CD14-positive monocyte (primary cell): ENCODE data around the genes ARMS2 and PSTK.

- CAGE, long polyA plus RNA = no peak
Observed at GRCh38 chr10:121976592-121977159, 1.7 kb upstream of the NSMCE4A start.

- CAGE, long polyA plus RNA = no peak
Observed at GRCh38 chr10:121994338-121995079, 5.5 kb downstream of the TACC2 start.

- CAGE, long polyA plus RNA = no peak
Observed at GRCh38 chr10:122126579-122127728, 138.0 kb downstream of the TACC2 start.

DNA sequence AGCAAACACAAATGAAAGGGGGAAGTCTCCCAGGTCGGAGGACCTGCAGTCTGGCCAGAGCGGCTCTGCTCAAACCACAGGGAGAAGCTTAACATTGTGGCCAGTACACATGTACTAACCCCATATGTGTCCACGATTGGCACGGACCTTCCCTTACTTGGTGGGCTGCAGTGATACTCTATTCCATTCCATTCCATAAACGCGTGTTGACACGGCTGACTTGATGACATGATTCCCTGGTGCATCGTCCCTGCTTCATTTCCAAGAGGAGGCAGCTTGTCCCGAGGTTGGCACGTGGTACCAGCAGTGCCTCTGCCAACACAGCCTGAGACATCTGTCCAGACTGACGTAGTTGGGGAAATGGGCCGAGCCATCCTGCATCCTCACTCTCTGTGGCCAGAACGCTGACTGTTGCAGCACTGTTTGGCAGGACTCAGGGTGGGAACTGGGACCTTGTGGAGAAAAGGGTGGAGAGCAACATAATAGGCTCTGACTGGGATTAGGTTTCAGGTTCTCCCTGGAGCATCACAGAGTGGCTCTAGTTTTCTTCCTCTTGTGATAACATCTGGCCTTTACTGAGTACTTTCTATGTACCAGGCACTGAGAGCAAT lies 118.6 kb upstream of the BTBD16 start:
- CAGE, long polyA plus RNA = no peak

DNA sequence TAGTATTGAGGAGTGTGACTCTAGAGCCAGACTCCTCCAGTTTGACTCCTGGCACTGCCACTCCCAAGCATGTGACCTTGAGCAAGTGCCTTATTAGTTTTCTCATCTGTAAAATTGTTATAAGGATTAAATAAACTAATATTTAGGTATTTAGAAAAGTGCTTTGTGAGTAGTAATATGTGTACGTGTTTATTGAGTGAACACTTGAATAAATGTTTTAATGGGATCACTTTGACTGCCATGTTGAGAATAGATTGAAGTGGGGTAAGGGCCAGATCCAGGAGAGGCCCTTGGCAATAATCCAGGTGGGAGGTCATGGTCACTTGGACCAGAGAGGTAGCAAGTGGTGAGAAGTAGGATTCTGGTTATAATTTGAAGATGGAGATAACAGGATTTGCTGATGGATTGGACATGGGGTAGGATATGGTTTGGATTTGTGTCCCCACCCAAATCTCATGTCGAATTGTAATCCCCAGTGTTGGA lies 6.4 kb downstream of the PLEKHA1 start:
- CAGE, long polyA plus RNA = no peak

- CAGE, long polyA plus RNA = no peak
Observed at GRCh38 chr10:122449284-122449629, 5.2 kb upstream of the ARMS2 start.

DNA sequence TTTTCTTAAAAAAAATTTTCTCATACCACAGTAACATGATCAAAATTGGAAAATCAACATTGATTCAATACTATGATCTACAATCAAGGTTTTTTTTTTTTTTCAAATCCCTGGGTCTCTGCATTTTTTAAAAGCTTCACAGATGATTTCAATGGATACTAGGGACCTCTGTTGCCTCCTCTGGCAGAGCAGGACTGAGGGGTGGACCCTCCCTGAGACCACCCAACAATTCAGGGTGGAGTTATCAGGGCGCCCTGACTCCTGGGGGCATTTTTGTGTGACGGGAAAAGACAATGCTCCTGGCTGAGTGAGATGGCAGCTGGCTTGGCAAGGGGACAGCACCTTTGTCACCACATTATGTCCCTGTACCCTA lies at the start of gene ARMS2:
TSS of gene ARMS2 (plus strand) at position 300 of the 373 bp plus-strand sequence.
- CAGE, long polyA plus RNA = no peak

DNA sequence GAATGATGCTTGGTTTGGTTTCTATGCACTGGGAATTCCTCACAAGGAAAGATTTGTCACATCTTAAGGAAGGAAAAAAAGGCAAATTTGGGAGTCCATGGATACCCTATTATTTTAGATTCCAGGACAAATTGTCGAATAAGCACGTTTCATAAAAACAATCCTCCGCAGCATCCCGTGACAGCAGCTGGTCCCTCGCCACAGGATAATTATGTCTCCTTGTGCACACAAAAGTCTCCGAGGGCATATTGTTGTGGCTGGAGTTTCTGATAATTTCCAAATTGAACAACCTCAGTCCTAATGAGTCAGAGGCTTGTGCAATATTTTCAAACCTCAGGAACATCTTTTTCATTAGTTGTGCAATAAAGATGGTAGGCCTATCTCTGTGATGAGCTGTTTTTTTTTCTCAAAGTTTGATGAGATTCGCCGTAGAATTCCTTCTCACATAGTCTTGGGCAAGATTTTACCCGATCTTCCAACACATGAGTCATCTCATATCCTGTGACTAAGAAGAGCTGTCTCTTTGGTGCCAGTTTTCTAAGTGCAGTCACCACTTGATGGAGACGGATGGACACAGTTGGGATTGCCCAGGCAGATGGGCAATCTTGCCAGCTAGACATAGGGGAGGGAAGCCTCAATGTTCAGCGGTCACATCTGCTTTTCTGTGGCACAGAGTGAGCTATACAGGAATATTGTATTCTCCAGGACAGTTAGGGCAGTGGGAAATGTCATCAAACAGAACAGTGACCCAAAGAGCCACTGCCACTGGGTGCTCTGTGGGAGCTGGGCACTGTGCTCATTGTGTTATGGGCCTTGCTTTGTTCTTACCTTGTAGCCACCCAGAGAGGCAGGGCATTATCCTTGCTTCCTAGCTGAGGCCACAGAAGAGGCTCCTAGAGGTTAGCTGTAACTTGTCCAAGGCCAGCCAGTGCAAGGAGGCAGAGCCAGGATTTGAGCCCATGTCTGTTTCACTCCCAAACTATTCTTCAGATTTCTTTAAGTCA lies 7.8 kb downstream of the HTRA1 start:
- CAGE, long polyA plus RNA = no peak

DNA sequence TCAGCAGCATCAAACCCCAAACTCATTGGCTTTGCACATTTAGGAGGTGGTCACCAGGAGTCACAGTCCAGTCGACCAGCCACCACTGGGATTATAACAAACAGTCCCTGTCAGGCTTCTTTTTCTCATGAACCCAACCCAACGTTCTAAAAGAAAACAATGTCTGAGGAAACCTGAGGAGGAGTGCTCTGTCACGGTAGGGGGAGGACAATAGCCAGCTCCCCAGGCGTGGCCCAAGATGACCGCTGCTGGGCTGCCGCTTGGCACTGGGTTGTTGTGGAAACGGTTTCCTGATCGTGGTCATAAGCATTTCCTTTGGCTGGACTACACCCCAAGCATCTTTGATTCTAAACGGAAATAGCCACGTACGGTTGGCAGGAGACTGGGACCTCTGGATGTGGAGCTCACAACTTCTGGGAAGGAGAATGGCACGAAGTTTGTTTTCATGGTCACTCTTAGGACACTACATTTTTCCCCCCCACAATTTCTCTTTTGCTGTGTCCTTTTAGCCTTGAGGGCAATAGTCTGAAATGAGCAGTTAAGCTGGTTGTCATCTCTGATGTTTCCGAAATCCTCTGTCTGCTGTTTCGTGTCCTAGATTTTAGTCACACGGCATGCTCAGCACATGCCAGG lies 30.3 kb upstream of the DMBT1 start:
- CAGE, long polyA plus RNA = no peak

- CAGE, long polyA plus RNA = no peak
Observed at GRCh38 chr10:122585912-122586321, 25.4 kb downstream of the DMBT1 start.

GRCh38 chr10:122639963-122640463 lies 32.6 kb upstream of the SPADH start:
- CAGE, long polyA plus RNA = no peak

DNA sequence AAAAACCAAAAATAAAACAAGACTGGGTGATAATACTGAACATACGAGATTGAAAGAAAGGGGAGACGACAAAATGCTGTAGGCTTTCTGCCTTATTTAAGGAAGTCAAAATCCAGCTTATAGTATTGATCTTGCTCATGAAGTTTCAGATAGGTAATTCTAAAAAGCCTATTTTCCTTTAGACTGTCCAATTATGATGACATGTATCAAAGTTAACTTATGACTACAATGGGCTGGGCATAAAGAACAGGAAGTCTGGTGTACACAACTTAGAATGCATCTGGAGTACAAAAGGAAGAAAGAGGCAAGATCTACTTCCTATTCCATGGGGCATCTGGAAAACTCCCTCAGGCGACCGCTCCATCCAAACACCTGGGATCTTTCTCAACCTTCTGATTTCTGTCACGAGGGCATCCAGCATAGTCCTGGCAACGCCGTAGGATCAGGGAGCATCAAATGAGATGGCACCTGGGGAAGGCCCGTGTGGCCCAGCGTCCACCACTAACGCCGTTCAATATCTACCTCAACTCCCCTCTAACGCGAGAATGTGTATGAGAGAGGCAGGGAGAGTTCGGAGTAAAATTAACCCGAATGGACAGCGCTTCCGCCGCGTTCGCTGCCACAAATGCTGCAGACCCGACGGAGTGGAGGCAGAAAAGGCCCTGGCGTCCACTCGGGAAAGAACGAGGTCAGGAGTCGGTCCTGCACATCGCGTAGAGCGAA lies 472 bp downstream of the FAM24B start:
- CAGE, long polyA plus RNA = no peak

DNA sequence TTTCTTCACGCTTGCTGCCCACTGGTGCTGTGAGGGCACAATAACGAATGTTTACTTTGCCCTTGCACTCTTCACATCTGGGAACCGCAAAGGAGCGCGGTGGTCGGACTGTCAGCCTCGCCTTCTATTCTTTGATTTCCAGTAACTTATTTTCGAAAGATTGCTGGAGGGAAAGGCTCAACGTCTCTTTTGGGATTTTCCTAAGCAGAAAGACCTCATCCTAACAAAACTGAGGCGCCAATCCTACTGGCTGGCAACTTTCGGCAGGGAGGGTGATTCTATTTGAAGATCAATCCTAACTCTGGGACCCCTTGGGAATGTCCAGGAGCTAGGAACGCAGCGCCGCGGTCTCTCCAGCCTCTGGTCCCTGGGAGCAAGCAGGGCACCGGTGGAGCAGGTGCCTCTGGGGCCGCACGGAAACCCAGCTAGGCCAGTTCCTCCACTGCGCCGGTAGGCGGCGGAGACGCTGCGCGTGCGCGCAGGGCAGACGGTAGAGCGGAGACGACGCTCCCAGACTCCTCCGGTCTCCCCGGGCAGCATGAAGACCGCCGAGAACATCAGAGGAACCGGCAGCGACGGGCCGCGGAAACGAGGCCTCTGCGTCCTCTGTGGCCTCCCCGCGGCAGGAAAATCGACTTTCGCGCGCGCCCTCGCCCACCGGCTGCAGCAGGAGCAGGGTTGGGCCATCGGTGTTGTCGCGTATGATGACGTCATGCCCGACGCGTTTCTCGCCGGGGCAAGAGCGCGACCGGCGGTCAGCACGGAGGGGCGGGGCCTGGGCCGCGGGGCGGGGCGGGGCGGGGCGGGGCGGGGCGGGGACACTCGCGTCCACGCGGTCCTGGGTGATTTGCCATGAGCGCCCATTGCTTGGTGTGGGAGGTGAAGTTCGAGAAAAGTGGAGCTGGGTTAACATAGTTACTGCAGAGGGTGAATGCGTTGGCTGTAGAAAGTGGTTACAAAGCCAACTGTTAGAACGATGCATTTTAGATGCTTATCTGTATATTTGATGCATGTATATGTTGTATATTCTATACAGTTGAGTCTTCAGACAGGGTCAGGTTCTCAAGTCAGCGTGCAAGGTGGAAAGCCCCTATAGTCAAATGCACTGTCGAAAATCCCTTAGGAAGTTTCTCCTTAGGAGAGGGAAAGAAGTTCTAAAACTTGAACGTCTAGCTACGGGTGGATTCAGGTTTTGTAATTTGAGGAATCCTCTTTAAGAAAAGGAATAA lies at the start of gene PSTK:
TSS of gene PSTK (plus strand) at position 460 of the 1,229 bp plus-strand sequence.
- CAGE, long polyA plus RNA = start-site peak on the plus strand centred at position 486 of the sequence, 58 bp wide, 299 and 150 reads in 2 replicates

DNA sequence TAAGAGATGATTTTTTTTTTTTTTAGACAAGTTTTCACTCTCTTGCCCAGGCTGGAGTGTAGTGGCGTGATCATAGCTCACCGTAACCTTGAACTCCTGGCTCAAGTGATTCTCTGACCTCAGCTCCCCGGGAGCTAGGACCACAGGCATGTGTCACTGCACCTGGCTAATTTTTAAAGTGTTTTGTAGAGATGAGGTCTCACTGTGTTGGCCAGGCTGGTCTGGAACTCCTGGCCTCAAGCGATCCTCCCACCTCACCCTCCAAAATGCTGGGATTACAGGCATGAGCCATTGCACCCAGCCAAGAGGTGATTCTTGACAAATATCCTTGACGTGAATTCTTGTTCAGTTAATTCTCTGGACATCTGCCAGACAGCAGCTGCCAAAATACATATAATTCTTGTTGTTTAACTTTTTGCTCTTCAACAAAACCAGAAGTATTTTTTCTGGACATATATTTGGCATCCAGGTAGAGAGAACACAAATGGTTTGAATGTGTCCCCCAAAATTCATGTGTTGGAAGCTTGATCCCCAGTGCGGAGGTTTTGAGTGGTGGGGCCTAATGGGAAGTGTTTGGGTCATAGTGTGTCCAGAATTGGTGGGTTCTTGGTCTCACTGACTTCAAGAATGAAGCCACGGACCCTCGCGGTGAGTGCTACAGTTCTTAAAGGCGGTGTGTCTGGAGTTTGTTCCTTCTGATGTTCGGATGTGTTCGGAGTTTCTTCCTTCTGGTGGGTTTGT lies 3.2 kb downstream of the ACADSB start:
- CAGE, long polyA plus RNA = no peak

DNA sequence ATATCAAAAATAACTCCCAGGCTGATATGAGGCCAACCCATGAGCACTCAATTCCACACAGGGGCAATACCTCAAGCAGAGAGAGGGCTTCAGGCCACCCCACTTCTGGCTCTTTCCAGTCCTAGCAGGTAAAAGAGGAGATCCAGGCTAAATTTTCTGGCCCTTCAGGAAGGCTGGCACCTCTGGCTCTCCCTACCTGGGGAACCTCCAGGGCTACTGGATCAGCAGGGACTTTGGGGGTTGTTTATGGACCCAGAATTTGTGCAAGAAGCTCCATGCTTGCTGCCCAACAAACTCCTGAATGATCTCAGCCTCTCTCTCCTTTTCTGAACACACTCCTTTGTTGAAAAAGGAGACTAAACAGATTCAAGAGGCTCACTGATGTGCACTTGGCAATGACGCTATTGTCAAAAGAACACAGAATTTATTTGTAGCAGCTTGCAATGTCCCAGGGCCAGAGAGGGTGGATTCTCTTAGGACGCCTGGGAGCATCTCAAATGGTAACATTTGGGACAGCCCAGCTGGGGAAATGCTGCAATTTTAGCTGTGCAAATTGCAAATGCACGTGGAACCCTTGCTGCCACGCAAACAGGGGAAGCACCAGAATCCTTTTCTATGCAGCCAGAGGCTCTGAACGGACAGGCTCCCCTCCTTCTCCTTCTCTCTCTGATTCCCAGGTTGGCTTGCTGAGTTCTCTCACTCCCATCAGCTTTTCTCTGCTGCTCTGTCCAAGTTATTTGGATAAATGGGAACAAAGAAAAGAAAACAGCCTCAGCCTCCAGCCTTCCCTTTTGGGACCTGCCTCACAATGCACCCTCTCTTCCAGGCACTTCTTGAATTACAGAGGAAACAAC lies 79.9 kb downstream of the GPR26 start:
- CAGE, long polyA plus RNA = no peak

DNA sequence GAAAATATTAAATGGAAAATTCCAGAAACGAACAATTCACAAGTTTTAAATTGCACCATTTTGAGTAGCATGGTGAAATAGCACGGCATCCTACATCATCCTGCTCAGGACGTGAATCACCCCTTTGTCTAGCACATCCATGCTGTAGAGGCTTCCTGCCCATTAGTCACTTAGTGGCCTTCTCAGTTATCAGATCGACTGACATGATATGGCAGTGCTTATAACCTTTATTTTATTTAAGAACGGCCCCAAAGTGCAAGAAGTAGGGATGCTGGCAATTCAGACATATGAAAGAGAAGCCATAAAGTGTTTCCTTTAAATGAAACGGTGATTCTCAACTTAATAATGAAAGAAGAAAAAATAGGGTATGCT lies 82.7 kb downstream of the CPXM2 start:
- CAGE, long polyA plus RNA = no peak

DNA sequence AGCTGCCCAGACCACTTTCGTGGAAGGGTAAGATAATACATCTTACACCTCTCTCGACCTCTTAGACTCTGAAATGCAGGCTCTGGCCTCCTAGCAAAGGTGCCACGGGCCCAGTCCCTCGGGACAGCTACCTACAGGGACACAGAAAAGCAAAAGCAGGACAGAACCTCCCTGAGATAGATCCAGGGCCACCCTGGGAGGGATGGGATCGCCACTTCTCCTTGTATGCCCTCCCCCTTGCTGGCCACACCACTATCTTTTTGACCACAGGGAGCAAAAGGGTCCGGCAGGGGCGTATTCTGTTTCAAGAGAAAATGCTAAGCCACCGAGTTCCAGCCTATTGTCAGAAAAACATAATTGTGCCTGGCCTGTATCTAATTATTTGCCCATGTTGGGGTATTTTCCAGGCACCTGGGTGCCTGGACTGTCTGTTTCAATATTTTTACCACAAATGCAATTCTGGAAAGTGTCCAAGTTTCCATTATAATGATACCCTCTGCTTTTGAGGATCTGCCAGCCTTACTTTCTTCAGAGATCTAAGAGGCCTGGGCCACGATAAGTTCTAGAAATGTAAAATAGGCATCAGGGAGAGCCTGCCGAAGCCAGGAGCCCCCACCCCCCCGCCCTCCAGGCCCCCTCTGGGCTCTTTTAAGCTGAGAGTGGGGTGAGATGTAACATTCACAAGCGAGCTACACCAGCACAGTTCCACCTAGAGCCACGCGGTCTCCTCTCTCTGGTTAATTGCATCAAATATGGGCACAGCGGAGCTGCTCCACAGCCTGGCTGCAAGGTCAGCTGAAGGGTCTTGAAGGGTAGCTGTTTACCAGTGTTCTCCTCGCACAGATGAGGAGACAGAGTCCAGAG lies 6.1 kb downstream of the CHST15 start:
- CAGE, long polyA plus RNA = no peak

DNA sequence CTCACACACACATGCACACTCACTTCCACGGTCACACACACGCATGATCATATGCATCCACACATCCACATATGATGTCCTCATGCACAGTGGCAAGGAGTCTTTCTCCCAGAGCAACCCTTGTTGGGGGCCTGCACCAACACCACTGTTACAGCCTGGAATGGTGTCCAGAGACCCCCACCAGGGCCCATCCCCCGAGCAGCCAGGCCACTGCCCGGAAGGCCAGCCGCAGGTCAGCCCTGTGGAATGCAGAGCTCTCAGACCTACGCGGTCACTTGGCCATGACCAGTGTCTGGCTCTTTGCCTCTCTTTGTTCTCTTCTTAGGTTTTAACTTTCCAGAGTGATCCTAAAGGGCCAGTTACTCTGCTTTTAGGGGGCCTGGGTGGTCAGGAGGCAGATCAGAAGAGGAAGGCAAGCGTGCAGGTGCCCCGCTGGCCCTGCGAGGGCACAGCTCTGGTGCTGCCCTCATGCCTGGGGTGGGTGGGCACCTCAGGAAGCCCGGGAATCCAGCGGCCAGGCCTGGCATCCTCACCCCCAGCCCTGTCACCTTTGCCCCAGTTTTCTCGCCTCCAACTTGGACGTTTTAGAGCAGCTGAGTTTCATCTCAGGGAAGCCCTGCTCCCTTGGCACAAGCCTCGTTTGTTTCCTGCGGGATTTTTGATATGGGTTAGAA lies 62.4 kb upstream of the CHST15 start:
- CAGE, long polyA plus RNA = no peak

DNA sequence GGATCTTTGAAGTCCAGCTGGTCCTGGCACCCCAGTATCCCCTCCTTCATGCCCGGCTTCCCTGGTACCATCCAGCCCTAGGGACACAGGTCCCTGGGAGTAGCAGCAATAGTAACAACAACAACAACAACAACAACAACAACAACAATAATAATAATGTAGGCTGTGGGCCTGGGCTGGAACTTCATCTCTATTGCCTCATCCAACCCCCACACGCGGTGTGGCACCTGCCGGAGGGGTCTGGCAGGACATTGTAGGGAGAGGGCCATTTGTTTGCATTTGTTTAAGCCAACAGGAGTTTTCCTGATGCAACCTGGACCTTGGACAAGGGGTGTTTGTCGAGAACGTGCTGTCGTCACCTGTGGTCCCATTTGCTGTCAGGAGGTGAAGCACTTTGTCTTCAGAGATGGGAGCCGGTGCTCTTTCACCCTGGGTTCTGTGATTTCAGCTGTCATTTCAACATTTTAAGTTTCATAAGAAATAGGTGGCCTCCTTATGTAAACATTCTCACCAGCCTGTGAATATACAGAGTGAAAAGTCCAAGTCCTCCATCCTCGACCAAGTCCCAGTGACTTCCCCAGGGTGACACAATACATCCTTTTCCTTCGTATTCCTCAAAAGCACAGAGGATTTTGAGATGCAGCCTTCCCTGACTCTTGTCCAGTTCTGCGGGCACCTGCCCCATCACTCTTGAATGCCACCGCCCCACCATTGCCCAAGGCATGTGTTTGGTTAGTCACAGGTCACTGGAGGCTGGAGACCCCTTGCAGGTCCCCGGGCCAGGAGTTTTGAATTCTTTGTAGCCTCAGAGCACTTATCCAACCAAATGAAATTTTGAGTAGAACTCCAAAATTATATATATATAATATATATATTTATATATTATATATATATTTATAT lies 9.2 kb downstream of the LHPP start:
- CAGE, long polyA plus RNA = no peak

DNA sequence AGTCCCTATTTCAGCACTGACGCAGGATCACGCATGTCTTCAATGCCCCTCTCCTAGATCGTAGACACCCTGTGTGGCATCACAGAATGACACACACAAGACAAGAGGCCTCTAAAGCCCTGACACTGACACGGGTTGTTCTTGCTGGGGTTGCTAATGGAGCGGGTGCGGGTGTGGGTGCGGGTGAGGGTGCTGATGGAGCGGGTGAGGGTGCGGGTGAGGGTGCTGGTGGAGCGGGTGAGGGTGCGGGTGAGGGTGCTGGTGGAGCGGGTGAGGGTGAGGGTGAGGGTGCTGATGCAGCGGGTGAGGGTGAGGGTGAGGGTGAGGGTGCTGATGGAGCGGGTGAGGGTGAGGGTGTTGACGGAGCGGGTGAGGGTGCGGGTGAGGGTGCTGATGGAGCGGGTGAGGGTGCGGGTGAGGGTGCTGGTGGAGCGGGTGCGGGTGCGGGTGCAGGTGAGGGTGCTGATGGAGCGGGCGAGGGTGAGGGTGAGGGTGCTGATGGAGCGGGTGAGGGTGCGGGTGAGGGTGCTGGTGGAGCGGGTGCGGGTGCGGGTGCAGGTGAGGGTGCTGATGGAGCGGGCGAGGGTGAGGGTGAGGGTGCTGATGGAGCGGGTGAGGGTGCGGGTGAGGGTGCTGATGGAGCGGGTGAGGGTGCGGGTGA lies 133.9 kb downstream of the FAM53B start:
- CAGE, long polyA plus RNA = no peak